T47D (cell line): ENCODE measurements around a stretch of chr3.

DNA sequence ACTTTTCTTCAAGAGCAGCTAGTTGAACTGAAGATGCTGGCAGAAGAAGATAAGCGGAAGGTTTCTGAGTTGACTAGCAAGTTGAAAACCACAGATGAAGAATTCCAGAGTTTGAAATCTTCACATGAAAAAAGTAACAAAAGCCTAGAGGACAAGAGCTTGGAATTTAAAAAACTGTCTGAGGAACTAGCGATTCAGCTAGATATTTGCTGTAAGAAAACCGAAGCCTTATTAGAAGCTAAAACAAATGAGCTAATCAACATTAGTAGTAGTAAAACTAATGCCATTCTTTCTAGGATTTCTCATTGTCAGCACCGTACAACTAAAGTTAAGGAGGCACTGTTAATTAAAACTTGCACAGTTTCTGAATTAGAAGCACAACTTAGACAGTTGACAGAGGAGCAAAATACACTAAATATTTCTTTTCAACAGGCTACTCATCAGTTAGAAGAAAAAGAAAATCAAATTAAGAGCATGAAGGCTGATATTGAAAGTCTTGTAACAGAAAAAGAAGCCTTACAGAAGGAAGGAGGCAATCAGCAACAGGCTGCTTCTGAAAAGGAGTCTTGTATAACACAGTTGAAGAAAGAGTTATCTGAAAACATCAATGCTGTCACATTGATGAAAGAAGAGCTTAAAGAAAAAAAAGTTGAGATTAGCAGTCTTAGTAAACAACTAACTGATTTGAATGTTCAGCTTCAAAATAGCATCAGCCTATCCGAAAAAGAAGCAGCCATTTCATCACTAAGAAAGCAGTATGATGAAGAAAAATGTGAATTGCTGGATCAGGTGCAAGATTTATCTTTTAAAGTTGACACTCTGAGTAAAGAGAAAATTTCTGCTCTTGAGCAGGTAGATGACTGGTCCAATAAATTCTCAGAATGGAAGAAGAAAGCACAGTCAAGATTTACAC lies 82.5 kb downstream of the GOLGA4 start:
- RRBS: no CpG with 5 or more reads among the region's 5 CpGs

DNA sequence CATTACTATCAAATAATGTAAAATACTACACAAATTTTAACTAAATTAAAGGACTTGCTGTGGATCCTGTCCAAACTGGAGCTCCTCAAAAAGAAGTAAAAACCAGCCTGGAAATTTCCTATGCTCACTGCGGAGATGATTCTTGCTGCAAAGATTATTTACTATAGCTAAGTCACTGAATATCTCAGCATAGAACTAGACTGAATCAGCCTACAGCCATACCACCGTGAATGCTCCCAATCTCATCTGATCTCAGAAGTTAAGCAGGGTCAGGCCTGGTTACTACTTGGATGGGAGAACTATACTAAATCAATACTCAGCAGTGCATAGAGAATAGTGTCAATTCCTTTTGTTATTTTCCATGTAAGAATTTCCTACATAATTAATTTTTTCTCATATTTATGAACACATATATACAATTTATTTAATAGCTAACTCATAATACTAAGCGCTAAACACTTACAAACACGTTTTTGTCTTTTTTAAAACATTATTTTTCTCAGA lies 98.4 kb downstream of the GOLGA4 start:
- RRBS: no CpG with 5 or more reads among the region's 4 CpGs

DNA sequence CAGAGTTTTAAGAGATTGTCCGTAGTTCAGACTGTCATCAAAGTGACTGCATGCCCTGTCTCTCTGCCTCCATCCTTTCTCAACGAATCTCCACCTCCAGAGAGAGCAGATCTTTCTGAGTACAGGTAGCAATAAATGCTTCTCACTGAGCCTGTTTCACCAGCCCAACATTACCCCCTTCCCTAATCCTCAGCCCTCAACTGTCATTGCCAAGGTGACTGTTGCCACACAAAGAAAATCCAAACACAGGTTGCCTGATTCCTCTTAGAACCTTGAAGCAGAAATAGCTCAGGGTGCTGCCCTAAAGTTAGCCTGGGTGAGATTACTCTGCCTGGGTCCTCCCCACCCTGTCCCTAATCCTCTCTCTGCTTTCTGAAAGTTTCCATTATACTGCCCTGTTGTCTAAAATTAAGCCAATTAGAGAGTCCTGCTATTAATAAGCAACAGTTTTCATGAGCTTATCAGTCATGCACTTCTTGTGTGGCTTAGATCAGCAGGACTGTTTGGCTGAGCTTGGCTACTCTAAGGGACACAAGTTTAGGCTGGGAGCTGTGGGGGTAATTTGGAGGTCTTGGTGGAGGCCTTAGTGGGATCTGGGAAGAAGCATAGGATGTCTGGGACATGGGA lies 57.0 kb downstream of the ITGA9 start:
- RRBS: no CpG with 5 or more reads among the region's 2 CpGs

- RRBS: 28% methylated on average over 2 of the region's 11 CpGs
Measured at GRCh38 chr3:37526436-37527118, 74.6 kb downstream of the ITGA9 start.

DNA sequence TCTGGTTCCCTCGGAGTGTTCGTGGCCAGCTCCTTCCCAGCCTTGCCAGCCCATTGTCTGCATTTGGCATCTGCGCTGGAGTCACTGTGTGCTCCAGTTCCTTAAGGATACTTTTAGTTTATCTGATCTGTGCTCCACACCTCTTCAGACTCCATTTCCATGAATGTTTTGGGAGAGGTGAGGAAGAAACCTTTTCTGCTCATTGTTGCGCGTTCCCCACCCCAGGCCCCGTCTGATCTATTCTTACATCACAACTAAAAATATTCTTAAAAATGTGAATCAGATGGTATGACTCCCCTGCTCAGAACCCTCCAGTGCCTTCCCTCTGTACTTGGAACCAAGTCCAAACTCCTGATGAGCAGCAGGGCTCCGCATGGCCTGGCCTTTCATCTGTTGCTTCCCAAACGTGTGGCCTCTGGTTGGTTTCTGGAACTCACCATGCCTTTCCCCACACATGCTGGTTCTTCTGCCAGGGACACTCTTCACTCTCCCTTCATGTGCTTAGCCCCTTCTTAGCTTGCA lies 140.0 kb upstream of the CTDSPL start:
- RRBS: no CpG with 5 or more reads among the region's 8 CpGs

GRCh38 chr3:37885026-37885775 lies 23.5 kb downstream of the CTDSPL start:
- RRBS: no CpG with 5 or more reads among the region's 4 CpGs

DNA sequence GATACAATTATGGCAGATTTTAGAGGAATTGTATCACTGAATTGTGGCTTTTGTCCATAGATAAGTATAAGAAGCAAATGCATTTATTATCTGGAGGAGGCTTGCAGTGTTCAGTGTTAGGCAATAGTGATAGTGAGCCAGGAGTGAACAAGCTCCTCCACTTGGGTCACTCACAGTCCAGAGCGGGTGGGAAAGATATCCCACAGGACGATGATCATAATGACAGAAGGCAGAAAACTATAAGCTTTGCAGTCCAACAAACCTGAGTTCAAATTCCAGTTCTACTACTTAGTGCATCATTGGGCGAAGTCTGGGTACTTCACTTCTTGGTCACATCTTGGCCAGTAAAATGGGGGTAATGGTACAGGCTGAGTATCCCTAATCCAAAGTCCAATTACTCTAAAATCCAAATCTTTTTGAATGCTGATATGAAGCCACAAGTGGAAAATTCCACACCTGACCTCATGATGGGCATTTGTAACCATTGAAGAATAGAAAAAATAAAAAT lies 63.9 kb upstream of the VILL start:
- RRBS: no CpG with 5 or more reads among the region's 3 CpGs

DNA sequence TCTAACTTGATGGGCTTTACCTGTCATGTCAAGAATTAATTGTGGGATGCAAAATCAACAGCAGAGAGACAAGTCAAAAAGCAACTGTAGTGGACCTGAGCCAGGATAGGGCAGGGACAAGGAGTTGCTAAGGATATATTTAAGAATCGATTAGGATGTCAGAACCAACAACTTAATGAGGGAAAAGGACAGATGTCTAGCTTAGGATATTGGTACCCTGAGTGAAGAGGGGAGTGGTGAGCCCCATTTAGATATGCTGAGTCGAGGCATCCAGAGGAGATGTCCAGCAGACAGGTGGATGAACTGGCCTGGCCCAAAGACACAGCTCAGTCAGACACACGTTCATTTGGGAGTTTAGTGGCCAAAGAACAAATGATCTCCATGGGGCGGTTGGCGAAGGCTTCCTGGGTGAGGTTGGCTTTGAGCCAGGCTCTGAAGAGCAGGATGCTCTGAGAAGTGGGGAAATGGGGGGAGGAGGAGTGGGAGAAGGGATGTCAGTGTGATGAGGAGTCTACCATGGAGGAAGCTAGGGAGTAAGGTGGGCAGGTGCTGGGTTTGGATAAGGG lies 47.6 kb upstream of the VILL start:
- RRBS: no CpG with 5 or more reads among the region's 5 CpGs

GRCh38 chr3:37955905-37956357 lies 34.7 kb upstream of the VILL start:
- RRBS: no CpG with 5 or more reads among the region's 3 CpGs

GRCh38 chr3:37979940-37980581 lies 10.5 kb upstream of the VILL start:
- RRBS: no CpG with 5 or more reads among the region's 5 CpGs

GRCh38 chr3:37980582-37981366 lies 9.8 kb upstream of the VILL start:
- RRBS: no CpG with 5 or more reads among the region's 14 CpGs

DNA sequence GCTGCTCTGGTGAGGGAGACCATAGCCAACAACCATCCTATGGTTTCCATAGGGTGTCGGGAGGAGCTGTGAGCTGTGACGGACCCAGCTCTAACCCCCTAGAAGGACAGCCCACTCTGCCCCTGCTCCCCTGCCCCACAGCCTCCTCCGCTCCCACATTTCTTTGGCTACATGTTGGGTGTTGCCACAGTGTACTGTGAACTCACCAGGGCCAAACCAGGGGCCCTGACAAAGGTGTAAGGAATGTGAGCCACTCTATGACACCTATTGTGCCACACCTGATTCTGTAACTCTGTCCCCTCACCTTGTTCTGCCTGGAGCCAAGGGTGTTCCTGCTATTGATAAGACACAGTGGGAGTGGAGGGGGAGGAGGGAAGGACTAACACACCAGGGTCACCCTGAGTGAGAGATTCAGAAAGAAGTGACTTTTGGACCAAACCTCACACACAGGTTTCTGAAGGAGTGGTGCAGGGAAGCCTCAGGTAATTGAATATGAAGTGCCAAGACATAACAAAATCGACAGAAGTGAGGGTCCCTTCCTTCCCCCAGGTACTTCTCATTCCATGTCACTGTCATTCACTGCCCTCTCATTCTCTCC lies 2.1 kb downstream of the VILL start:
- RRBS: no CpG with 5 or more reads among the region's 4 CpGs

DNA sequence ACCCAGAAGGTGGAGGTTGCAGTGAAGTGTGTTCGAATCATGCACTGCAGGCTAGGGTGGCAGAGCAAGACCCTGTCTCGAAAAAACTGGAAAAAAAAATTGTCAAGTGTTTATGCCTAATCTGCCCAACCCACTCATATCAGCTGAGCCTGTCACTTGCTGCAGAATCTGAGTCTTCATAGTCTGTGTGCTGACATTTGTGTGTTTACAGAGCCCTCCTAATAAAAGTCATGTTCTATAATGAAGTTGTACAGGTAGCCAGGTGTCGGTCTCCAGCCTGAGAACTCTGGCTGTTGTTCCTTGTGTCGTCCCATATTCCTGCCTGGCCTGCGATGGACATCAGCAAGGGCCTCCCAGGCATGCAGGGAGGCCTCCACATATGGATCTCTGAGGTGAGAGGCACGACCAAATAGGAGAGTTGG lies 2.8 kb downstream of the VILL start:
- RRBS: no CpG with 5 or more reads among the region's 6 CpGs

DNA sequence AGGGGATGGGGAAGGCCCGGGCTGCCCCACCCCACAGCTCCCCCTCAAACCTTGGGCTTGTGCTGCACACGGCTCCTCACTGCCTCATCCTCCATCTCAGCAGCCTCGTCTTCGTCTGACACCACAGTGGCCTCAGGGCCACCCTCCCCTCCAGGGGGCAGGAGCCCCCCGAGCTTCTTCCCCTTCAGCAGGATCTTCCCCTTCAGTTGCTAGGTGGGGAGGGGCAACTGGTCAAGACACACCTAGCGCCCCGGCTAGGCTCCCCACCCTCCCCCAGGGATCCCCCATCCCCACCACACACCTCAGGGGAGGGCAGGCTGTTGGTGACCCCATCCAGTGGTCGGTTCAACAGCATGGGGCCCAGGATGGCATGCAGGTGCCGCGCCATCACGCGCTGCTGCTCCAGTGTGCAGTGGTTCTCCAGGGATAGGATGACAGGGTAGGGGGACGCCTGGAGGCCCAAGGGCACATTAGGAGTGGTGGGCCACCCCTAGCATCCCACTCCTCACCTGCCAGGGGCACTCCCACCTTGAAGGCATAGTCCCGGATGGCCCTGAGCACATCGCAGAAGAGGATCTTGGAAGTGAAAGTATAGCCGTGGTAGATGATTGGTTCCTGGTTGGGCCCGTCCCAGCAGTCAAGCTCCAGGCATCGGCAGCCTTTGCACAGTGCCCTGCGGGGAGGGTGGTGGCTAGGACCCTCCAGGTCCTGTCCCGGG lies 19.2 kb downstream of the VILL start:
- RRBS: 78% methylated on average over 1 of the region's 20 CpGs

GRCh38 chr3:38116150-38117117 lies 20.5 kb downstream of the ACAA1 start:
- RRBS: 57% methylated on average over 6 of the region's 15 CpGs

GRCh38 chr3:38519559-38519880 lies 23.4 kb downstream of the EXOG start:
- RRBS: no CpG with 5 or more reads among the region's 2 CpGs

DNA sequence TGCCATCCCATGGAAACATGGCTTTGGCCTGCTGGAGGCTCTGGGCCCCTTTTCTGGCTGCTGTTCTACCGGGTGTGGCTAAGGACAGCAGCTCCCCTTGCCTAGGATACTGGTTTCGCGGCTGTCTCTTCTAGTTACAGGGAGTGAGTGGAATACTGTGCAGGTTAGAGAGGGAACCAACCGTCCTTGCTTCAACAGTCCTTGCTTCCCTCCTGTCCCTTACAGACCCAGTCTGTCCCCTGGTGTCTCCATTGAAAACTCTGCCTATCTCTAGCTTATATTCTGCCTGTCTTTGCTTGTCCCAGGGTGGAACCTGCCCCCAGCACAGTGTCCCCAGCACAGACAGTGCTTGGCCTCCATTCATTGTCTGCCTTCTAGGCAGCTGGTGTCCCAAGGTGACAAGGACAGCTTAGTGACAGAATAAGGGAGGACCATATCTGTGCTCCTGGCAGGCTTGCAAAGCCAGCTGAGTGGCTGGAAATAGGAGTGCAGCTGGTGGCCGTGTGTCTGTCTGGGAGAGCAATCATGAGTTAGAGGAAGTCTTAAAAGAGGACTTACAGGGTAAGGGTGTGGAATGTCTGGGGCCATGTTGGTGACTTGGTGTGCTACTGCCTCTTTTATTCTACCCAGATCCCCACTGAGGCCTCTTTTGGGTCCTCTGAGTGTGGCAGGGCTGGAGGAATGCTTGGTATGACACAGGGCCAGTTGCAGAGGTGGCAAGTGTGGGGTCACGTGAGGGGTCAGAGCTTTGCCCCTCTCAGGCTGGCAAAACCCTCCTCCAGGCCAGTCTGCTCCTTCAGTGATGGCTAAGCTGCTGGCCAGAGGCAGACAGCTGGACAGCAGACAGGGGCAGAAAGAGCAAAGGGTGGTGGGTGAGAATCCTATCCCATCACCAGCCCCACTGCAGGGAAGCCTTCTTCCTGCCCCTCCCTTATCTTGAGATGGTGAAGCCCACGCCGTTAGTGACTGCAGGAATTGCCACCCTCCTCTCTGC lies 33.3 kb downstream of the SCN5A start:
- RRBS: no CpG with 5 or more reads among the region's 8 CpGs

GRCh38 chr3:39094194-39094616 lies 13.2 kb downstream of the GORASP1 start:
- RRBS: no CpG with 5 or more reads among the region's 4 CpGs

- RRBS: no CpG with 5 or more reads among the region's 1 CpG
Measured at GRCh38 chr3:39122607-39123318, 15.3 kb downstream of the TTC21A start.

DNA sequence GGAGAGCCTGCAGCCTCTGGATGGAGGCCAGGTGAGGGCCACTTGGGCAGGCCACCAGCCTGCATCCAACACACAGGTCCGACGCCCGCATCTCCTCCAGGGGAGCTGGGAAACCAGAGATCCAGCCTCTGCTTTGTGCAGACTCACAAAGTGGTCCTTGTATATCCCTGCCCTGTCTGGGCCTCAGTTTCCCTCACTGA lies 16.8 kb downstream of the CSRNP1 start:
- RRBS: no CpG with 5 or more reads among the region's 3 CpGs